ENCODE results near the genes CACNA1F, PPP1R3F, GAGE13, PAGE4 and MAGED4B.

DNA sequence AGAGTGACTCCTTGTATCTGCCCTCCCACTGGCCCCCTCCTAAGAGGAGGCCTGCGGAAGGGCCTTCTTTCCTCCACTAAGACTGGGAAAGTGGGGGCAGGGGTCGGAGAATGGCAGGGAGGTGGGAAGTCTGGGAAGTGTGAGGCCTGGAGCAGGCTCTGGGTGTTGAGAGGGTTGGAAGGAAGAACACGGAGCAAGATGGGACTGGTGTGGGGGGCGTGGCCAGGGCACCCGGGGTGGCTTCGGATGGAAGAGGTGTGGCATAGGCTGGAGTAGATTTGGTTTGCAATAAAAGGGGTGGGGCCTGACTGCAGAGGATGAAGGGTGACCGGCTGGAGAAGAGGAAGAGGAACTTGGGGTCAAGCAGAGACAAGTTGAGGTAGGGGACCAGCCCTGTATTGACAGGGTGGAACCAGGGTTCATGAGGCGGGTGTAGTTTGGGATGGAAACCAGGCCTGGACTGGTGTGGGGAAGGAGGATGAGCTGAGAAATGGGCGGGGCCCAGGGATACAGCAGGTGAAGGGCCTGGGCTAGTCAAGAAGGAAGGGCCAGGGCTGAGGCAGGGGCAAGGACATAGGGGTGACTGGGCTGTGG lies 4.7 kb downstream of the PLP2 start:
- RRBS: 10% methylated on average over 3 of the region's 9 CpGs

- RRBS: no CpG with 5 or more reads among the region's 25 CpGs
Measured at GRCh38 chrX:49176876-49177951, 5.5 kb downstream of the PLP2 start.

DNA sequence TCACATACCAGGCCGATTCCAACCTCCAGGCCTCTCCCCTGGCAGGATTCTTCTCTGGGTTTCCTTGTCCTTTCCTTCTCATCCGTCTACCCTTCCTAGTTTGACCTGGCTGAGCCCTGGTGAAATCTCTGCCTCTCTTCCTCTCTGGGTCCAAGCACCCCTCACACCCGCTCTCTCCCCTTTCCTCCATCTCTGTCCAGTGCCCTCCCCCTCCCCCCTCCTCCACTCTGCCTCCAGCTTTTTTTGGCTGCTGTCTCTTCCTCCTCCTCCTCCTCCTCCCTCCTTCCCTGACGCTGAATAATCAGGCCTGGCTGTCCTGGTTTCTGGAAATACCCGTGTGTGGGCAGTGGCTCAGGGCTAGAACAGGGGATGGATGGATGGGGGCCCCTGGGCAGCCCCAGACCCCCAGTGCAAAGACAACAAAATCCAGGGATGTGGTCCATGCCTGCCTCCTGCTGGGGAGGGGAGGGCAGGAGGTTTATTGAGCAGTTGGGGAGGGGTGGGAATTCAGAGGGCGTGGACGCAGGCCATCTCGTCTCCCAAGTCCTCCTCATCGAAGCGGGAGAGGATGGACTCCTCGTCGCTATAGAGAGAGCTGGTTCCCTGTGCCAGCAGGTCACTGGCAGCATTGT lies 4.8 kb upstream of the SYP start:
- RRBS: no CpG with 5 or more reads among the region's 12 CpGs

DNA sequence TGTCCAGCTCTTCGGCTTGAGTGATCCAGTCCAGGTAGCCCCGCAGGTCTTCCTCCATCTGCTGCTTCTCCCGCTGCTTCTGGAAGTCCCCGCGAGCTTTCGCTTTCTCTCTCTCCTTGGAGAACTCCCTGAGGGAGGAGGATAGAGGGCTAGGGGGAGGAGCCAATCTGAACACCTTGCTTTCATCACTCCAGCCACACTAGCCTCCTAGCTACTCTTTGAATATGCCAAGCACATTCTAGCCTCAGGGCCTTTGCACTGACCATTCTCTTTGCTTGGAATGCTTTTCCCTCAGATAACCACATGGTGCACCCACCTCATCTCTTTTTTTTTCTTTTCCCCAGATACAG lies 6.2 kb downstream of the CACNA1F start:
- RRBS: no CpG with 5 or more reads among the region's 6 CpGs

- RRBS: no CpG with 5 or more reads among the region's 12 CpGs
Measured at GRCh38 chrX:49233095-49233743, at the start of gene CACNA1F. Gene CACNA1F (minus strand): TSS chrX:49233340.

GRCh38 chrX:49269520-49270234 lies at the start of gene PPP1R3F:
Gene PPP1R3F (plus strand): TSS chrX:49269793.
- RRBS: 1% methylated on average over 24 of the region's 81 CpGs

DNA sequence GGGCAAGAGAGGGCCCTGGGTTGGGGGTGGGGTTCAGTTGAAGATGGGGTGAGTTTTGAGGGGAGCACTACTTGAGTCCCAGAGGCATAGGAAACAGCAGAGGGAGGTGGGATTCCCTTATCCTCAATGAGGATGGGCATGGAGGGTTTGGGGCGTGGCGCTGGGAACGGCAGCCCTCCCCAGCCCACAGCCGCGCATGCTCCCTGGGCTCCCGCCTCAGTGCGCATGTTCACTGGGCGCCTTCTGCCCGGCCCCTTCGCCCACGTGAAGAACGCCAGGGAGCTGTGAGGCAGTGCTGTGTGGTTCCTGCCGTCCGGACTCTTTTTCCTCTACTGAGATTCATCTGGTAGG lies at the start of gene GAGE13:
TSS of gene GAGE13 (plus strand) at position 239 of the 351 bp plus-strand sequence.
- RRBS: no CpG with 5 or more reads among the region's 14 CpGs

GRCh38 chrX:49828961-49829432 lies at the start of gene PAGE4:
Gene PAGE4 (plus strand): TSS chrX:49829303.
- RRBS: no CpG with 5 or more reads among the region's 9 CpGs

DNA sequence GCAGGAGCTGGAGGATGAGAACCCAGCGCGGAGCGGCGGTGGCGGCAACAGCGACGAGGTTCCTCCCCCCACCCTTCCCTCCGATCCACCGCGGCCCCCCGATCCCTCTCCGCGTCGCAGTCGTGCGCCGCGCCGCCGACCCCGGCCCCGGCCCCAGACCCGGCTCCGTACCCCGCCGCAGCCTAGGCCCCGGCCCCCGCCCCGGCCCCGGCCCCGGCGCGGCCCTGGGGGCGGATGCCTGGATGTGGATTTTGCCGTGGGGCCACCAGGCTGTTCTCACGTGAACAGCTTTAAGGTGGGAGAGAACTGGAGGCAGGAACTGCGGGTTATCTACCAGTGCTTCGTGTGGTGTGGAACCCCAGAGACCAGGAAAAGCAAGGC lies 467 bp downstream of the USP27X start:
- RRBS: no CpG with 5 or more reads among the region's 38 CpGs

DNA sequence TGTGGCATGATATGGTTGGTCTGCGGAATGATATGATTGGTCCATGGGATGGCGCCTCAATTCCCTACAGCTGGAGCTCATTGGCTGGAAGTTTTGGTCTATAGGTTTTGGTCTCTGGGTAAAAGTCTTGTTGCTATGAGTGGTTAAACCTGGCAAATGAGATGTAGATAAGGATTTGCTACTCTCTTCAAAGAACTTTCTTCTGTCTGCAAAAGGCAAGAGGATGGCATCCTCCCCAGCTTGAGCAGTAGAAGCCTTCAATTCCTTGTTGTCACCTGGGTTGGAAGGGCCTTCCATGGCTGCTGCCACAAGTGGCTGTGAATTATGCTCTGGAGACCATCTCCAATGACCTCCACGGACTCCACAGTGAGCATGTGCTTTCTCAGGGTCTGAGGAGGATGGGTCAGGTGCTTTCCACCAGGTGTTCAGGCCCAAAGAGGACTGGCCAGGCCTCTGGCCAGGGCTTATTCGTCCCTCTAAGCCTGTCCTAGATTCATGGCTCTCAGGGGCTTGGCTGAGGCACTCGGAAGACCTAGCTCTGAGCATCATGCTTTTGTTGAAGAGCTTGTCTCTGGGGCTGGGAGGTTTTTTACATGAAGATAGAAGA lies 163.0 kb upstream of the DGKK start:
- RRBS: no CpG with 5 or more reads among the region's 5 CpGs

- RRBS: no CpG with 5 or more reads among the region's 1 CpG
Measured at GRCh38 chrX:50770425-50770874, 43.5 kb downstream of the SHROOM4 start.

- RRBS: 21% methylated on average over 17 of the region's 56 CpGs
Measured at GRCh38 chrX:51395623-51396784, 10.7 kb upstream of the EZHIP start.

- RRBS: no CpG with 5 or more reads among the region's 13 CpGs
Measured at GRCh38 chrX:51456189-51456929, 40.0 kb downstream of the NUDT11 start.

DNA sequence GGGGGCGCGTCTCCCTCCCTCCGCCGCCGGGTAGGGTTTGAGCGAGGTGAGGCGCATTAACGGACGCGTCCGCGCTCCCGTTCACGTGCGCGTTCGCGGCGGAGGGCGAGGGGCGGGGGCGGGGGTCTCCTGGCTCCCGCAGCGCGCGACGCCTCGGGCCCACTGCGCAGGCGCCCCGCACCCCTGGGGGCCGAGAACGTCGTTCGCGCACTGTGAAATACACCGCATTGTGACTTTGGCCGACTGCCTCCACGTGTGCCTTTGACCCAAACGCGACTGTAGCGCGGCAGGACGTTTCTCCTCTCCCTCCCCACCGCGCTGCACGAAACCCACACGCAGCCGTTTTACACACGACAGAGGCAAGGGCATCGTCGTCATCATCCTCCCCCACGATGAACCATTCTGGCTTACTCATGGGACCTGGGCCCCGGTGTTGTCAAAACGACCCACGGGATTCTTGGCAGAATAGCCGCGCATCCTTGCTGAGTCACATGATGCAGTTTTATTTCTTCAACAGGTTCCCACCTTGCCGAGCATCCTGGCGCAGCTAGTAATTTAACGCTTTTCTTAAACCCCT lies 475 bp upstream of the NUDT11 start:
- RRBS: 7% methylated on average over 5 of the region's 61 CpGs

GRCh38 chrX:51575773-51576070 lies 43.0 kb downstream of the CENPVL3 start:
- RRBS: no CpG with 5 or more reads among the region's 2 CpGs

- RRBS: no CpG with 5 or more reads among the region's 8 CpGs
Measured at GRCh38 chrX:51744109-51744571, 898 bp downstream of the GSPT2 start.

DNA sequence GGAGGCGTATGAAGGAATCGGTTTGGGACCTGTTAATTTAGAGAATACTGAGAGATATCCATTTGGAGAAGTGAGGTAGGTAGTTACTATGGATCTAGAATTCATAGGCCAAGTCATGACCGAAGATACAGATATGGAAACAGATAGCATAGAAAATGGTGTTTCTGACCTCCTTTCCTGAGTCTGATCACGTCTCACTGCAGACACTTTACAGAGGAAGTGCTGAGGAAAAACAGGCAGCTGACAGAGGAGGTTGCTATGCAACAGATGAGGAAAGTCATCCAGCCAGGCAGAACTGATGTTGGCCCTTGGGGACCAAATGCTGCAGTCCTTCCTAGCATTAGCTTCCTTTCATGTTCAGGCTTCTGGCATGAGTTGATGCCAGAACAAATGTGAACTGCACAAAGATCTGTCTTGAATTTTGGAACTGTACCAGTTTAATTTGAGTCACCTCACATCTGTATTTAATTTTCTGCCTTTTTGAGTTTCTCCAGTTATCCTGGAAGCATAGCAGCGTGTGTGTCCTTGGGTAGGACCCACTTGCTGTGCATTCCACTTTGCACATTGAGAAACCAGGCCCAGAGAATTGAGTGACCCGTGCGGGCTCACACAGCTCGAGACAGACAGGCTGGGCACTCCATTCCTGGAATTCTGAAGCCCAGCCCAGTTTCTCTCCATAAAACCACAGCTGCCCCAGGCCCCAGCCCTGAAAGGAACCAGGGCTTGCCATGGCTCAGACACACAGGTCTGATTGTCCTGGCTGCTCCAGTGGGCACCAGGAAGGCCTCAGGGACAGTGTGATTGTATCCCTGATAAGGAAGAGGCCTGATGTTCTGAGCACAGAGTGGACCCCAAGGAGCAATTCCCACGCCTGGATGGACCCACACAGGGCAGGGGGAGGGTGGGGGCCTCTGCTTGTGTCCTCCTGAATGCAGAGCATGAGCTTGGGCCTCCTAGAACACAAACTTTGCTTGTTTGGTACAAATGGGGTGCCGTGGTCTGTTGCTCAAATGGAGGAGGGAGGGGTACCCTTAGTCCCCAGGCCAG lies 1.4 kb upstream of the MAGED1 start:
- RRBS: no CpG with 5 or more reads among the region's 10 CpGs

DNA sequence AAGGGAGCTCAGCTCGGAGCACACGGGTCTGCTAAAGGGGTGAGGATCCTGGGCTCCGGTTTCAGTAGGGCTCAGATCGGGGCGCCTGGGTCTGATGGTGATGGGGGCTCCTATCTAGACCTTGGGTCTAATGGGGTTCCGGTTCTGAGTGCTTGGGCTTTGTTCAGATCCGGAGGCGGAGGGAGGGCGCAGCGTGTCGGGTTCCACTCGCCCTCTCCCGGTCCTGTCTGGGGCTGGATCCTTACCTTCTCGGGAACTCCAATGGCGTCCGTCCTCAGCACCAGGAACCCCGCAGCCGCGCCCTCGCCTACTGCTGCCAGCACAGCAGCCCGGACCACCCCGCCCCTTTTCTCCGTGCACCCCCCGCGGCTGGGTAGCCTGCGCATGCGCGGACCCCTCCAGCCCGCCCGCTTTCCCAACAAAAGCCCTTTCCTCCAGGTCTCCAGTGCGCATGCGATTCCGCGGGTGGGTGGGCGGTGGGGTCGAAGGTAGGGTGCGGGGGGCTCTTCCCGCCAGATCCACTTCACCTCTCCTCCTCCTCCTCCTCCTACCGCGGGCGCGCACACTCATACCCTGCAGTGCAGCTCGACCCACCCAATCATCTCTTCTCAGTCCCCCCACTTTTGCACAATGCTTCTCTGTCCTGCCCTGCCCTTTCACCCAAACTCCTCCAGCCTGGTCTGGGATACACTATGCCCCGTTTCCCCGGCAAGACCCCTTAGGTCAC lies at the start of gene MAGED4B:
TSS of gene MAGED4B (minus strand) at position 299 of the 727 bp plus-strand sequence.
- RRBS: no CpG with 5 or more reads among the region's 45 CpGs

DNA sequence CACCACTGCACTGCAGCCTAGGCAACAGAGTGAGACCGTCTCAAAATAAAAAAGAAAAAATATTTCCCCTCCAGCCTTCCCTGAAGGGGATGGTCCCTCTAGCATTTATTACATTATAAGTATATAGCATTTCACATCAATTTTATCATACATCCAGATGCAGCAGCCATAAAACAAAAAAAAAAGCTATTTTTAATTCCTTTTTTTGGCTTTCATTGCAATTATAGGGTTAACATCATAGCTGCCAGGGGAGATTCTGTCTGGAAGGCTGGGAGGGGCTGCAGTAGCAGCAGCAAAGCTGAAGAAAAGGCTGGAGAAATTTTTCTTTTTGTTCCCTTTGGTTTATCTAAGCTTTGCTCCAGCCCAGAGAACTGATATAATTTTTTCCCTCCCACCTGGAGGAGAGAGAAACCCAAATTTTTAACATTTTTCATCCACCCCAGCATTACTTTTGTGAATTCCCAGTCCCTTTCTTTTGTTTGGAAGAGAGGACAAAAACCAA lies 24.9 kb upstream of the FAM156A start:
- RRBS: no CpG with 5 or more reads among the region's 1 CpG

GRCh38 chrX:53082469-53083344 lies 540 bp downstream of the TSPYL2 start:
- RRBS: 4% methylated on average over 4 of the region's 62 CpGs